Cerebral cortex (tissue), 2 donors: ENCODE measurements around a stretch of chr2.

DNA sequence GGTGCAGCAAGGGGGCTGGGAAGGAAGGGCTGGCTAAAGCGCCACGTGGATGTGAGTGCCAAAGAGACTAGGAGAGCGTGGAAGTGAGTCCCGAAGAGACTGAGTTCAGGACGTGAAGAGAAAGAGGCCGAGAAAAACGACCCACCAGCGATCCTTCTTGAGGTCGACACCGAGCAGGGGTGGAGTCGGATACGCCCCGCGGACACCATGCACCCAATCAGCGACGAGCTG lies 238 bp upstream of the MRPS9 start:
- PRO-cap, 2 experiments: peak in 1 of 2 experiments; most common minus-strand start position 156 of the sequence (in 1)

GRCh38 chr2:105096899-105097440 lies 59.1 kb downstream of the MRPS9 start:
- PRO-cap, 2 experiments: no peak in any of the 2 experiments

DNA sequence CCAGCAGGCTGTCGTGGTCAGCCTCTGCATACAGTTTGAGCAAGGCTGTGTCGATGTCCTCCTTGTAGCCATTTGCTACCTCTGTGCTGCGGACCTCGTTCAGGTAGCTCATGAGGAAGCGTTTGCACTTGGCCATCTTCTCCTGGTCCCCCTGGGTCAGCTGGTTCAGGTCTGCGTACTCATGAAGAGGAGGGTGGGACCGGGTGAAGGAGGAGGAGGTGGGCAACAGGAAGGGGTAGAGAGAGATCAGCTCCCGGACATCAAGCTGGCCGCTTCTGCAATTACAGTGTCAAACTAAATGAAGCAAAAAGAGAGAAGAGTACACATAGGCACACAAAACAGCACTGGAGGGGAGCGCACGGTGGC lies 38.9 kb downstream of the GPR45 start:
- PRO-cap, 2 experiments: no peak in any of the 2 experiments

DNA sequence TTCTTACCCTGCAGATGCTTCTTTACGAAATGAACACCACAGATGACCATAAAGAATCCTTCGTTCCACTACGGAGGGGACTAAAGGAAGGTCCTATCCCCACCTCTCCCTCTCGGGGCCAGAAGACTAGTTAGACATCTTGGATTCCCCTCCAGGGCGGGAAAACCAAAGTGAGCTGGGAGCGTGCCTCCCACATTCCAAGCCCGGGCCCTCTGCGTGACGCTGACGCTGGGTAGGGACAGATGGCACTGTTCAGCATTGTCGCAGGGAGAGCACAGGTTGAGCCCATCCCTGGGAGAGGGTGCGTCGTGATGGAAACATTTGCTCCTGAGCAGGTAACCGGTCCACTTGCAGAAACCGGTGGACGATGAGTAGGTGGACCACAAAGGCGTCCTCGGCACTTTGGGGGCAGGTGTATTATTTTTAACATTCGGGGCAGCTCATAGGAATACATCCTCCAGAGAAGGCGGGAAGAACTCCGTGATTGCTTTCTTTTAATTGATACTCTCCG lies 700 bp upstream of the FHL2 start:
- PRO-cap, 2 experiments: no peak in any of the 2 experiments

GRCh38 chr2:105428514-105429065 lies 29.7 kb upstream of the FHL2 start:
- PRO-cap, 2 experiments: no peak in any of the 2 experiments

DNA sequence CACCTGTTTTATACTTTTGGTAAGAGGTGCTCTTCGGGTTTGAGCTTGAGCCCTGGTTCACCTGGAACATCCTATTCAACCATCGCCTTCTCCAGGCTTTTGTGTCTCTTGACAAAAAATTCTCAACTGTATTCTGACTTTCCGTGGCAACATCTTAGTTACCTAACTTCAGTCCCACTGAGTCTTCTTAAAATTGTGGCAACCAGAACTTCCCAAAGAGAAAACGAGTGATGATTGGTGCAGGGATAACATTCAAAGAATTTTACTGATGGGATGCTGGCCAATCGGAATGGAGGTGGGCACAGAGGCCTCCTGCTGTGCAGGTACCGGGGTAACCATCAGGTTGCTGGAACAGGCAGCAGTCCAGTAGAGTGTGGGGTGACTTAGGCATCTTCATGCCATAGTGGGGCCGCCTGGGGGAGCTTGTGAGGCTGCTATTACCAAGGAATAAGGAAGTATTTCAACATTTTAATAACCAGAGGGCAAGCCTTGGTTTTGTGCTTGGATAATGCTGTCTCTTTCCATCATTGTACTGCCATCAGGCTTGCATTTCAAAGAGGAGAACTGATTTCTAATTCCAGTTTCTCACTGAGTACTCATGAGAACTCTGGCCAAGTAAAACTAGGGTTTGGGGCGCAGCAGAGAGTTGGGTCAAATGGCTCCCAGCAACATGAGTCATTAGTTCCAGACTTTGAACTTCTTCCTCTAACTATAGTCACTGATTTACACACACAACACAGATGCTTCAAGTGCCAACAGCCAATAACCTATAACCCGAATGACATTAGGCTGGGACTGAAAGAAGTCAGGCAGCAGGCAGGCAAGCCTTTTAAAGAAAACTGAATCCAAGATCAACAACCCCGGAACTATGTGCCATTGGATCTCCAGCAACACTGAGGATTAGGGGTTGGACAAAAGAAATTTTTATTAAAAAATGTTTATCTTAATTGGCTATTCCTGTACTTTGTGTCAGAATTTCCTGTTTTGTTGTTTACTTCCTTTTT lies 56.0 kb upstream of the FHL2 start:
- PRO-cap, 2 experiments: no peak in any of the 2 experiments

- PRO-cap, 2 experiments: no peak in any of the 2 experiments
Observed at GRCh38 chr2:105460092-105460908, 61.4 kb upstream of the FHL2 start.

GRCh38 chr2:105495929-105496823 lies 97.3 kb upstream of the FHL2 start:
- PRO-cap, 2 experiments: no peak in any of the 2 experiments

DNA sequence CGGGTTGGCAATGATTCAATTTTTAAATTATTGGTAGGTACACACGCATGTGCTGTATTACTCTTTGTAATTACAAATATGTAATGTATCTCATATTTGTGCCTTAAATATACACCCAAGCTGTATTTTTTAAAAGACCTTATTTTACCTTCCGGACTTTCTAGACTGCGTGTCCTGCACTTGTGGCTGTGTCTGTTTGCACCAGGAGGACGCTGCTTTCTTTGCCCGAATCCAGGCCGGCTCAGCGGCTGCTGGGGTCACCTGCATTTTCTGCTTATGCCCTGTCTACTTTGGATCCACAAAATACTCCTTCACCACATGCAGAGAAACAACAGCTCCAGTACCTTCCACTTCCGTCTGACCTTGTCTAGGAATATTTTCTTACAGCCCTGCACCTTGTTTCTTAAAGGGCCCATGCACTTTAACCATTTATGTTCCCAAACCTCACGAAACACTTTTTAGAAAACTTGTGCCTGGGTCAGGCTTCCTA lies 129.5 kb upstream of the NCK2 start:
- PRO-cap, 2 experiments: no peak in any of the 2 experiments

GRCh38 chr2:105719043-105719242 lies 25.8 kb upstream of the NCK2 start:
- PRO-cap, 2 experiments: no peak in any of the 2 experiments

- PRO-cap, 2 experiments: peak in 1 of 2 experiments; most common plus-strand start chr2:105746875 (in 1); most common minus-strand start chr2:105746849 (in 1)
Observed at GRCh38 chr2:105746418-105747255, 1.9 kb downstream of the NCK2 start.

DNA sequence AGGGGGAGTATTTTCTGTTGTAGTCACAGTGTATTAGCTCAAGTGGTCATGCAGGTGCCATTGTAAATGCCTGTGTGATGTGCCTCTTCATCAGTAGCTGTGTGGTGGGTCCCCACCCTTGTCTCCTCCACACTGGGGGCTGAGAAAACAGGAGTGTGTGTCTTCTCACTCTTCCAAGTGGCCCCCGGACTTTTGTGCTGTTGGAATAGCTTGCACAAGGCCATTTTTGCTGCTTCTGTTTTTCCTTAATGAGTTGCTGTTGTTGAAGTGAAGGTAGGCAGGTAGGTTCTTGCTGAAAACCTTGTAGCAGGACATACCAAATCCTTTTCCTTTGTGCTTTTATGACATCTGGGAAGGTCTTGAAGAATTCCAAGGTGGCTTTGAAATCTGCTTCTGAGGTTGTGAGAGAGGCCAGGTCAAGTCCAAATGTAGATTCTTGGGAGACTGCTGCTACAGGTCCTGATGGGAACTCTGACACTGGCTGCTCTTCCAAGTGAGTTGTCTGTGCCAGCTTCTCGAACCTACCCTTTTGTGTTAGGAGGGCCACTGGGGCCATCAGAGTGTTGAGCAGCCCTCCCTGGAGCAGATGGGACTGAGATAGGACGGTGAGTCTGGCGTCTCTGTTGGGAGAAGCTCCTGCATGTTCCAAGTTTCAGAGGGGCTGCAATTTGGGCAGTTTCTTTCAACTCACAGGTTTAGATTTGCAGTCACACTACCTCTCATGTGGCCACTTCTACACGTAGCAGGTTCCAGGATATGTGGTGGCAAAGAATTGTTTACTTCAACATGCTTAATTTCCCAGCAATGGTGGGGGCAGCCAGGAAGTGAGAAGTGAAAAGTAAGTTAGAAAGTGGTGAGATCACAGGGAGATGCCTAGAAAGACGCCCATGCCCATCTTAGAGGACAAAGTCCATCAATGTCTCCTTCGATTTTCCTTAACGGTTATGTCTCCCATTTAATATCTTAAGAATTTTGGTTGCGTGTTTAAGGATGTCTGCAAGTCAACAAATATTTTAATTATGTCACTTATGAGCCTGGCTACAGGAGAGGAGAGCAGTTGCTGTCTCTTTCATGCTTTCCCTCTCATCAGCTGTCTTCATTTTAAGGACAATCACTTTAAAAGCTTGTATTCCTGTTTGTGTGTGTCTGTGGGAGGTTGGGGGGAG lies 9.1 kb downstream of the NCK2 start:
- PRO-cap, 2 experiments: no peak in any of the 2 experiments

DNA sequence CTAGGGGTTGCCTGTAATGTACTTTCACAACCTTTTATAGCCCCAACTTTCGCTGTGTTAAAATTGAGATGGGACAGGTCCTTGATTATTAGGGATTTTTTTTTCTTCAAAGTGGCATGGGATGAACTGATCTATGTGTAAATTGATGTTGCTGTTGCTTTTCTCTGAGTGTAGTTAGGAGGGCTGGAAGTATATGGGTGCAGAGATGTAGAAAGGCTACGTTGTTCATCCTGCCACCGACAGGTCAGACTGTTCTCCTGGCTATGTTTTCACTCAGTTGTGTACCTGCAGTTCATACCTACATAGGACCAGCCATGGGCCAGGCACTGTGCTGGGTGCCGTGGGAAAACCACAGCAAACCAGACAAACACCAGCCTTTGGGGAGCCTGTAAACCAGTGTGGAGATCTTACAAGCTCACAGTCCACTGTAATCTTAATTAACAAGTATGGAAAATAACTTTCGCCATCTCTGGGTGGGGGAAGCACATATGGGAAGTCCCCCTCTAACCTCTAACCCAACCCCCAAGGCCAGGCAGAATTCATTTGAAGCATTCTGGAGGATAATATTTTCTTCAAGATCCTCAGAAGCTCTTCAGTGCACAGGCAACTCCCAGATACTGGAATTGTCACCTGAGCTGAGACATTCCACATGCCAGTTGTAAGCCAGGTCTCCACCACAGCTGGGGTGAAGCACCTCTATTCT lies 12.7 kb downstream of the NCK2 start:
- PRO-cap, 2 experiments: no peak in any of the 2 experiments

DNA sequence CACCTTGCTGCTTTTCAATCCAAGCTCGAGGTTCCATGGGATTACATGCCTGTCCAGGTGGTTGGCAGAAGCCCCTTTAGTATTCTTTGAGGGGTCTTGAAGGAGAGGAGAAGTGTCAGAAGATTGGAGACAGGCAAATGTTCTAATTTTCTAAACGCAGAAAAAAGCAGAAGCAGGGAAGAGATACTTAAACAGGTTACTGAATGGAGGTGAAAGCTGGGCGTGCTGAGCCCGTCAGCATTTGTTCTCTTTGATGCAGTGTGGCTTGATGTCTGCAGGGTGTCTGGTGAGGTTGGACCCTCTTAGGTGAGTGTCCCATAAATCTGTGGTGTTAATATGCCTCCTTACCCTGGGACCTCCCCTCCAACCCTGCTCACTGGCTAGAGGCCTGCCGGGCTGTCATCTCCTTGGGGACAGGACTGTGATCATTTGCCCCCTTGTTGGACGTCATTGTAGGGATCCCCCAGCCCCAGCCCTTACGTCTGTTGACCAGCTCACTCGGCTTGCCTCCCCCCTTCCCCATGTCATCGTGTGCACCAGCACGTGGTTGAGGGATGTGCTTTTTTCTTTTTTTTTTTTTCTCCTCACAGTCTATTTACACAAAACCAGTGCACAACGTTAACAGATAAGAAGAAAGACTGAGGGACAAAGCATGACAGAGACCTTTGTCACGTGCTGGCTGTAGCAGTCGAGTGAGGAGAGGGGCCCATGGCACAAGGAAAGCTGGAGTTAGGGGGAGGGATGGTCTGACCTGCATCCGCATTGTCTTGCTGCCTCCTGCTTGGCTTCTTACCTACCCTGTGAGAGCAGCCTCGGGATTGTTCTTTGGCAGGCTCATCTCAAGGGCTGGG lies 56.4 kb downstream of the NCK2 start:
- PRO-cap, 2 experiments: no peak in any of the 2 experiments

DNA sequence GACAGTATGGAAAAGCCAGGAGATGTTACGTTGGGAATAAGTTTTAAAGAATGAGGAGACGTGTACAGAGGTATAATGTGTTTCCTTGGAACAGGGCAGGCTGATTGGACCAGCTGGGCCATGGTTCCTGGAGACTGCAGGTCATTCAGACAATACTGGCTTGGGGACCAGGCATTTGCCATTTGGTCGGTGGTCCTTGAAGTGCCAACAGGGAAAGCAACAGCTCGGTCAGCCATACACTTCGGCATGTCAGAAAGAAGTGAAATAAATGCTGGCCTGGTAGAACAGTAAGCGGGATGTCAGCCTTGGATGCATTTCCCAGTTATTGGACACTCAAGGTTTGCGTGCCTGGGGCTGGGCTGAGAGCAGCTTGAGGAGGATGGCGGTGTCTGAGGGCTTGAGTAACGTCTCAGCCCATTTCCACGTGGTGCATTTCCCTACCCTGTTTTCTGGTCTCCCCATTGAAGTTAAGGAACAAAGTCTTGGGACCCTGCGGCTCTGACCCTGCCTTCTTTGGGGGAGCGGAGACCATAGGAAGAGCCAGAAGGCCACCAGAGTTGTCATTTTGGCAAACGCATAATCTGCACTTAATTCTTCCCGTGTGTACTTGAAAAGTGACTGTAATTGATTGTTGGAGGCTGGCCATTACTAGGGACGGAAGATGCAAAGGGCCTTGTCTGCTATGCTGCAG lies 75.5 kb downstream of the NCK2 start:
- PRO-cap, 2 experiments: no peak in any of the 2 experiments

DNA sequence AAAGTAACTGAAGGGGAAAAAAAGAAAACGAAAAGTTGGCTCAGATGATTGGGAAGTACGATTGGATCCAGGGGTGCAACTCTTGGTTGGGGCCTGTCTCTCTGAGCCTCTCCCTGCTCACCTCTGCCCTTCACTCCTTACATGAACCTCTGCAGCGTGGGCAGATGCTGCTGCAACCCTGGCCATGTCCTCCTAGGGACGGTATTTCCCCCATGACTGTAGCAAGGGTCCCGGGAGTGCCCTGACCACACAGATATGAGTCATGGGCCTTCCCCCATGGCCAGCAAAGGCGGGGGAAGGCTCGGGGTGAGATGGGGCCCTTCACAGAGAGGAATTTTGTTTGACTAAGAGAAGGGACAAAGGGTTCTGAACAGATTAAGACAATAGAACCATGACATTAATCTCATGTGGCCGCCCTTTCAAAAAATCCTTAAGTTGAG lies 129.0 kb downstream of the NCK2 start:
- PRO-cap, 2 experiments: no peak in any of the 2 experiments

DNA sequence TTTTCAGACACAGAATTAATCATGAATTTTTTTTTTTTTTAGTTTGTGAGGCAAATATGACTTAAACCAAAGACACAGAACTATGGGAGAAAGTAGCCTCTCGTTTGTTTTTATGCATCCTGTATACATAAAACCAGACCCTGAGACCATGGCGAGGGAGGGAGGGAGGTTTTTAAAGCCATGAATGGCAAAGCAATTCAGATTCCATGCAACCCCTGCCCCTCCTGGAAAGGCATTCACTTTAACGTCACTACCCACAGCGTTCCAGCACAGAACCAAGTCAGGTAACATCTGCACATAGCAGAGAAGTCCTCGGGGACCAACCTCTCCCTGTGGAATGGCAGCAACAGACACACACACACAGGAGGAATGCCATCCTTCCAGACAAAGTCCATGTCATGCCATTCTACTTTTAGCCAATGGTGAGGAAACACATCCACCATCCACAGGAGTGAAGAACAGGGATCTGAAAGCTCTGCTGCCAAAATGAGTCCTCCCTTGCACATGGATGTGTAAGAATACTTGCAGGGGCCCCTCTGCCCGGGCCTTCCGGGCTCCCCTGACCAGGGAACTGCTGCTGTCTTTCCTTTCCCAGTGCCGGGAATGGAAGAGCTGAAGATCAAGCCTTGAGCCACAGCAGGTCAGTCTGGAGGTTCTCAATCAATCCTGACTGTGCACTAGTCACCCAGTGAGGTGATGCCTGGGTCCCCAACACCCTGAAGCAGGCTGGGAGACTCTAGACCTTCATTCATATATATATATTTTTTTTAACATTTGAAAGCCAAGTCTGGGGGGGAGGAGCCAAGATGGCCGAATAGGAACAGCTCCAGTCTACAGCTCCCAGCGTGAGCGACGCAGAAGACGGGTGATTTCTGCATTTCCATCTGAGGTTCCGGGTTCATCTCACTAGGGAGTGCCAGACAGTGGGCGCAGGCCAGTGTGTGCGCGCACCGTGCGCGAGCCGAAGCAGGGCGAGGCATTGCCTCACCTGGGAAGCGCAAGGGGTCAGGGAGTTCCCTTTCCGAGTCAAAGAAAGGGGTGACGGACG lies 63.7 kb downstream of the UXS1 start:
- PRO-cap, 2 experiments: no peak in any of the 2 experiments

DNA sequence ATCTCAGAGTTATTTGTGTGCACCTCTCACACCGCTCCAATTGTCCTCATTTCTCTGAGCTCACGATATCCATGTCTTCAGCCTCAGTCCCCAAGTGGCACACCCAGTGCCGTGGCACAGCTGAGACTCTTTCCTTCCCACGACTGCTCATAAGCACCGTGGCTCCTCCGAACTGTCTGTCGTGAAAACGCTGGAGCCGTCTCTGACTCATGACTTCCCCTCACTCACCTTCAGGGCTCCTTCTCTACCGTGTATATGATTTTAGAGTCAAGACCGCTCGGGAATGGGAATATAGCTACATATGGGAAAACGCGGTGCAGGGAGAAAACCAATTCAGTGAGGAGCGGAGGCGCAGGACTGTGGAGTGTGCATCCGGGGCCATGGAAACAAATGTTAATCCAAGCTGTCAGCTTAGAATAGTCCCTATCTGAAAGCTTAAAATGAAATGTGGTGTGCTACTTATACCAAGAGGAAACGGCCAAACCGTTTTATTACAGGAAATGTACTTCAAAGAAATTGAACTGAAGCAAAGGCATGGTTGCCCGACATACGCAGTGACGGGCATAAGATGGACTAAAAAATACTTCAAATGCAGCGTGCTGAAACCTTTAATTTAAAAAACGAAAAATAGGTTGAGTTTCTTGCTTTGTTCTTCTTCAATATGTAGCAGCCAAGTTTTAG lies 33.8 kb downstream of the UXS1 start:
- PRO-cap, 2 experiments: no peak in any of the 2 experiments

GRCh38 chr2:106192754-106193302 lies 1.3 kb downstream of the UXS1 start:
- PRO-cap, 2 experiments: peak in 1 of 2 experiments; most common plus-strand start chr2:106193139 (in 1)

- PRO-cap, 2 experiments: no peak in any of the 2 experiments
Observed at GRCh38 chr2:106269519-106270445, 75.7 kb upstream of the UXS1 start.